Vermiform appendix (tissue), 1 donor: Measurements from ENCODE around the genes GFY, RPS11, IRF3, CPT1C, FUZ and TBC1D17.

GRCh38 chr19:48883565-48884326, 11.5 kb downstream of the PPP1R15A start:
- PRO-cap = no peak

GRCh38 chr19:48894953-48895279, 3.6 kb downstream of the TULP2 start:
- PRO-cap = no peak

- PRO-cap = bidirectional peak, plus-strand start at chr19:48962555, minus-strand start at chr19:48962453
Observed at GRCh38 chr19:48961986-48962752, 2.9 kb upstream of the FTL start.

- PRO-cap = no peak
Observed at GRCh38 chr19:49167847-49168393, 10.3 kb downstream of the TRPM4 start.

- PRO-cap = no peak
Observed at GRCh38 chr19:49425255-49425651, at the start of gene GFY. Gene GFY, plus strand, starts transcription at chr19:49425388.

DNA sequence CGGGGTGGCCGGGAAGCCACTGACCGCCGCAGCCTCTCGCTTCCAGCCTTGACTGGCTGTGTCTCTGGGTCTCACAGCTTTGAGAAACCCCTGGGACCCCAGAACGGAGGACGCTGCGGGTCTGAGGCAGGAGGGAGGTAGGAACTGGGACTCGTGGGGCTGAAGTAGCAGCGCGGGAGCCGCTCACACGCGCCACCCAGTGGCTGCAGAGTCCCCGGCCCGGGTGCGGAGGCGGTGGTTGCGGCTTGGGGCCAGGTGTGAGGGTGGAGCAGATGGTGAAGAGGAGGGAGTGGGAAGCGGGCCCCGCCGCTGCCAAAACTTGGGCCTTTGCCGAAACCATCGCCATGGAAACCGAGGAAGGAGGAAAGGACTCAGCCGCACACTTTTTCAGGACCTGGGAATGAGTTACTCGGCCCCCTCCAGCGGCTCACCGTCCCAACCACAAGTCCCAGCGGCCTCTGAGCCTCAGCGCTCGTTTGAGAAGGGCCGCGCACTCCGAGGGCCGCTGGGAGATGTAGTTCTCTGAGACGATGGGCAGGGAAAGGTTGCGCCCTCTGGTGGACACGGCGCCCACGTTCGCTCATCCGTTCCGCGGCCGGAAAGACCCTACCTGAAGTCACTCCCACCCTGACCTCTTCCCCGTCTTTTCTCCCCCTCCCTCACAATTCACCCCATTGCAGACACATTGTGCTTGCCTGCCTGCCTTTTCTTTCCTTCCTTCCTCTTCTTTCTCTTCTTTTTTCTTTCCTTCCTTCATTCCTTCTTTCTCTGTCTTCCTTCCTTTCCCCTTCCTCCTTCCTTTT, 2.2 kb upstream of the SLC17A7 start:
- PRO-cap = no peak

DNA sequence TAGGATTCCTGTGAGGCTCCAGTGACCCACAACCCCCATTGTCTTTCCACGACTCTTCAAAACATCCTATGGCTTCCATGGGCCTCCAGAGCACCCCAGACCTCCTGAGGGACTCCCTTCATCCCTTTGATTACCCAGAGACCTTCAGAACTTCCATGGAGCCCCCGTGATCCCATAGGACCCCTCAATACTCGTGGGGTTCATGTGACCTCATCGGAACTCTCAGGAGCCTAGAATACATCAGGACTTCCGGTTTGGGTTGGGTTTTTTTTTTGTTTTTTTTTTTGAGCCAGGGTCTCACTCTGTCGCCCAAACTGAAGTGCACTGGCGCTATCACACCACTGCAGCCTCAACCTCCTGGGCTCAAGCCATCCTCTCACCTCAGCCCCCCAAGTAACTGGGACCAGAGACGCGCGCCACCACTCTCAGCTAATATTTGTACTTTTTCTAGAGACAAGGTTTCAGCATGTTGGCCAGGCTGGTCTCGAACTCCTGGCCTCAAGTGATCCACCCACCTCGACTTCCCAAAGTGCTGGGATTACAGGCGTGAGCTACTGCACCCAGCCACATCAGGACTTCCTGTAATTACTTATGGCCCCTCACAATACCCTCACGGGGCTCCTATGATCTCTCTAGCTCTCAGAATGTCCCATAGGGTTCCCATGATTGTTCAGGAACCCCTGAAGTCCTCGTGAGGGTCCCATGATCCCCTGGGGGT, 891 bp downstream of the ALDH16A1 start:
- PRO-cap = no peak

- PRO-cap = bidirectional peak, plus-strand start at chr19:49496466, minus-strand start at chr19:49495983
Observed at GRCh38 chr19:49495819-49496594, at the start of gene RPS11. Gene RPS11, plus strand, starts transcription at chr19:49496434.

GRCh38 chr19:49560287-49561382, 19.7 kb downstream of the NOSIP start:
- PRO-cap = unidirectional peak, minus-strand start at chr19:49560402; unidirectional peak, minus-strand start at chr19:49560777

DNA sequence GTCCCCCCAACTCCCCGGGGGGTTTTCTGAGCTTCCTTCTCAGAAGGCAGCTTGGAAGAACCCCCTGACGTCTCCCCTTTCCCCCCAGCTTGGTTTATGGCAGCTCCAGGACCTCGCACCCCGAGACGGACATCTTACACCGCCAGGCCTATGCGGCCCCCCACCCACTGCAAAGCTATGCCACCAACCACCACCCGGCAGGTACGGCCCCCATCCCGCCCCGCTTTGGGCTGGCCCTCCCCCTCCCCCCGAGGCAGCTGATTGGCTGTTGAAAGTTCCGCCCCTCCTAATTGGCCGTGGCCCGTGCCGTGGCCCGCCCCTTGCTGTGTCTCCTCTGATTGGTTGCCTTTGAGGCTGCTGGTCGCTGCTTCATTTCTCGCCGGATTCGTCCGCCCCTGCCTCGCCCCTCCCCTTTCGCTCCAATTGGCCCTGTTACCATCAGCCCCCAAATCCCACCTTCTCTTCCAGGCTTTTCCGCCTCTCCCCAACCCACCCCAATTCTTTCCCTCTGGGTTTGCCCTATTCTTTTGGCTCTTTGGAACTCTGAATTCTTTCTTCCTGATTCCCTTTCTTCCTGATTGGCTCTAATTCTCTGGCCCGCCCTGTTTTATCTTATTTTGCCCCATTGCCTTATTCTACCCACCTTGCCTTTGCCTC, 2.4 kb downstream of the PRR12 start:
- PRO-cap = unidirectional peak, minus-strand start at position 173 of the sequence

DNA sequence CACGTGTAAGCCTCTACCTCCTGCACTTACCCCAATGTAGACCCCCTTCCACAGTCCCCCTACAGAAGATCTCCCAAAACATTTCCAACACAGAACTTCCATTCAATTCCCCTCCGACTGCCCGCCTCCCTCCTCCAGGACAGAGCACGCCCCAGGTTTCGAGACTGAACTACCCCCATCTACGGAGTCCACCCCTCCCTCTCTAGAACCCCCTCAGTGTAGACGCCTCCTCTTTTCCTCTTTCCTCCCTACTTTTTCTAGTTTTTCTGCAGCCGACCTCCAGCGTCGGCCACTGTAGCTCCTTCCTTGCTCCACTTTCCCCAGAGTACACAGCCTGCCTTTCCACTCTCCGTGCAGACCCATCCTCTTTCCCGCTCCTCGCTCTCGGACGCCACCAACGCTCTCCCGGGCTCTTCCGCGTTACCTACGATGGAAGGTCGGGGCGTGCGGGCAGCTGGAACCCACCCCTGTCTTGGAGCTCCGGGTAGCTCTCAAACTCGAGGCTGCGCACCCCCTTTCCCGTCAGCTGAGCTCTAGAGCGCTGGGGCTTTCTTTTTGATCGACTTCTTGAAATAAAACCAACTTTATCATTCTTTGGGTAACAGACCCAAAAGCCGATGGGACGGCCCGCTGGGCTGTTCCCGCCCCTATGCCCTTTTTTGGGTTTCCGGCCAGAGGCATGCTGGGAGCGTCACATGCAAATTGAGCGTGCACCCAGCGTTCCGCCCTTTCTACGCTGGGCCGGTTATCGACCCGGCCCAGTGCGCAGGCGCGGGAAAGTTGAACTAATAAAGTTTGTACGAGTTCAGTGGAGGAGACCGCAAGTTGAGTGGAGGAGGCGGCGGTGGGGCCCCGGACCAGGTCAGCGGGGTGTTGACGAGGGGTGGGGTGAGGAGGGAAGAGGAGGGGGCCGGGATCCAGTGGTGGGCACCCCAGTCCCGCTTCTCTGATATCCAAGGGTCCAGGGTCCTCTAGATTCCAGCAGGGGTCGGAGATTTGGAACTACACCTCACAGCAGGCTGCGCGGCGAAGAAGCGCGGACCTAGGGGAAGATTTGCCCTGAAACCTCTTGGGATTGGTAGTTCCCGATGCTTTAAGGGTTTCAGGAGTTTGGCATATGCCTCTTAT, at the start of gene IRF3:
TSS of gene IRF3 (minus strand) at position 651 of the 1,128 bp plus-strand sequence.
- PRO-cap = bidirectional peak, plus-strand start at position 423 of the sequence, minus-strand start at position 404 of the sequence; bidirectional peak, plus-strand start at position 808 of the sequence, minus-strand start at position 528 of the sequence

GRCh38 chr19:49690848-49691742, at the start of gene CPT1C:
Gene CPT1C, plus strand, starts transcription at chr19:49691116.
- PRO-cap = bidirectional peak, plus-strand start at chr19:49691128, minus-strand start at chr19:49690978

DNA sequence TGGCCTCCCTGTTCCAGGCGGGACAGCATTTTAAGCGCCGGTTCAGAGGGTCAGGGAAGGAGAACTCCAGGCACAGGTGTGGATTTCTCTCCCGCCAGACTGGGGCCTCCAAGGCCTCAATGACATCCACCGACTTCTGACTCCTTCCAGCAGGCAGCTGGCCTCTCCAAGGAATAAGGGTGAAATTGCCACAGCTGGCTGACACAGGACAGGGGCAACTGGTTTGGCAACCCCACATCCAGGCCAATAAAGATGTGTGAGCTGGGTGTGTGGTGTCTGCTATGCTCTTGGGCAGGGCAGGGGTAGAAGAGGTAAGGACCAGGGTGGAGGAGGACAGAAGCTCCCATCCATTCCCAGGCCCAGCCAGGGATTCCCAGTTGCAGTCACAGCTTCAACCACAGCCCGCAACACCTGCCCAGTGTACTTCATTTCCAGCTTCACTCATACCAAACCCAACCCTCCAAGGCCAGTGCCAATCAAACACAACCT, 22.6 kb downstream of the CPT1C start:
- PRO-cap = no peak

GRCh38 chr19:49812991-49814067, at the start of gene FUZ:
Gene FUZ, minus strand, starts transcription at chr19:49813292.
- PRO-cap = bidirectional peak, plus-strand start at chr19:49813350, minus-strand start at chr19:49813269; bidirectional peak, plus-strand start at chr19:49813697, minus-strand start at chr19:49813557

- PRO-cap = no peak
Observed at GRCh38 chr19:49861514-49862071, 5.8 kb downstream of the PNKP start.

DNA sequence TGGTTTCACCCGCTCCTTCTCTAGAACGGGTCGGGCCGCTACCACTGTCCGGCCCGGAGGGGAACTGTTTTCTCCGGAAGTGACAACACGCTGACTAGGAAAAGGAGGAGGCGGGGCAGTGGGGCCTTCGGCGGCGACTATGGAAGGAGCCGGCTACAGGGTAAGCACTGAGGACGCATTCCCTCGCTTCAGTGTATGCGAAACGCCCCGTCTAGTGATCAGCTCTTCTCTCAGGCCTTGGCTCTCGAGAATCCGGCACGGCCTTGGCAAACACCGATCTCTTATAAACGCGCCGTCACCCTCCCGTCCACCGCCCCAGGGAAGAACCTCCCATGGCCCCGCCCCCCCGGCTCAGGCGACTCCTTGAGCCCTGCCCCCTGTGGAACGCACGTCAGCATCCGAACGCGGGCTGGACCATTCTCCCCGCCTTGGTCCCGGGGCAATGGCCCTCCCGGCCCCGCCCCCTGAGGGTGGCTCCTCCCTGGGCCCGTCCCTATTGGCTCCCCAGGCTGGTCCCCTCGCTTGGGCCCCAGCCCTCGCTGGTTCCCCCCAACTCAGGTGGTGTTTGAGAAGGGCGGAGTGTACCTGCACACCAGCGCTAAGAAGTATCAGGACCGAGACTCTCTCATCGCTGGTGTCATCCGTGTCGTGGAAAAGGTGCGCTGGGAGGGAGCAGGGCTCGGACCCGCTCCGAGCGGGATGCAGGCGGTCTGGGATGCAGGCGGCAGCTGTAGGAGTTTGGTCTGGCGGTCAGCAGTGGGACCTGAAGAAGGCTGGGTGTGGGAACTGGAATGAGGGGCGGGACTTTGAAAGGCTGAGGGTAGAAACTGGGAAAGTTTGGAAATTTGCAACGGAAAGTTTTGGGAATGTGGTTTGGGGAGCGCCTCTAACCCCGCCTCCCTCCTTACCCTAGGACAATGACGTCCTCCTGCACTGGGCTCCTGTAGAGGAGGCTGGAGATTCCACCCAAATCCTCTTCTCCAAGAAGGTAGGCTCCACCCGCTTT, at the start of gene TBC1D17:
TSS of gene TBC1D17 (plus strand) at position 118 of the 1,006 bp plus-strand sequence.
- PRO-cap = bidirectional peak, plus-strand start at position 118 of the sequence, minus-strand start at position 66 of the sequence; bidirectional peak, plus-strand start at position 557 of the sequence, minus-strand start at position 334 of the sequence

- PRO-cap = no peak
Observed at GRCh38 chr19:49927483-49928142, 1.4 kb upstream of the ATF5 start.

DNA sequence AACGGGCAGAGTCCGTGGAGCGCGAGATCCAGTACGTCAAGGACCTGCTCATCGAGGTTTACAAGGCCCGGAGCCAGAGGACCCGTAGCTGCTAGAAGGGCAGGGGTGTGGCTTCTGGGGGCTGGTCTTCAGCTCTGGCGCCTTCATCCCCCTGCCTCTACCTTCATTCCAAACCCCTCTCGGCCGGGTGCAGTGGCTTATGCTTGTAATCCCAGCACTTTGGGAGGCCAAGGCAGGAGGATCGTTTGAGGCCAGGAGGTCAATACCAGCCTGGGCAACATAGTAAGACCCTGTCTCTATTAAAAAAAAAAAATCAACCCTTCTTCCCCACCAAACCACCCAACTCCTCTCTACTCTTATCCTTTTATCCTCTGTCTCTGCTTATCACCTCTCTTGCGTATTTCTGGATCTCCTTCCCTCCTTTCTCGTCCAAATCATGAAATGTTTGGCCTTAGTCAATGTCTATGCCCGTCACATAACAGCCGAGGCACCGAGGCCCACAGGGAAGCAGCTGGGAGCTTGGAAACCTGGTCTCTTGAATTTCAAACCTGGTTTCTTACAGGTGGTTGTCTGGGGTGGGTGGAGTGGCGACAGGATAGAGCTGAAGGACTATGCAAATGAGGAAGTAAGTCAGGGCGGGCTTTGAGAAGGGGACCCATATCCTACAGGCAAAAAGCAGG, 3.8 kb upstream of the NUP62 start:
- PRO-cap = no peak

- PRO-cap = unidirectional peak, minus-strand start at chr19:50147956; unidirectional peak, minus-strand start at chr19:50147987
Observed at GRCh38 chr19:50147308-50148637, 15.3 kb downstream of the IZUMO2 start.

- PRO-cap = no peak
Observed at GRCh38 chr19:50189019-50189831, 14.2 kb upstream of the MYH14 start.